Metastatic Pancreatic Carcinoma in the Ovary (tissue), 1 donor: ENCODE measurements around a stretch of chr7.

GRCh38 chr7:50656630-50656988 is 91.4 kb upstream of the DDC start:
- PRO-cap, result no peak

DNA sequence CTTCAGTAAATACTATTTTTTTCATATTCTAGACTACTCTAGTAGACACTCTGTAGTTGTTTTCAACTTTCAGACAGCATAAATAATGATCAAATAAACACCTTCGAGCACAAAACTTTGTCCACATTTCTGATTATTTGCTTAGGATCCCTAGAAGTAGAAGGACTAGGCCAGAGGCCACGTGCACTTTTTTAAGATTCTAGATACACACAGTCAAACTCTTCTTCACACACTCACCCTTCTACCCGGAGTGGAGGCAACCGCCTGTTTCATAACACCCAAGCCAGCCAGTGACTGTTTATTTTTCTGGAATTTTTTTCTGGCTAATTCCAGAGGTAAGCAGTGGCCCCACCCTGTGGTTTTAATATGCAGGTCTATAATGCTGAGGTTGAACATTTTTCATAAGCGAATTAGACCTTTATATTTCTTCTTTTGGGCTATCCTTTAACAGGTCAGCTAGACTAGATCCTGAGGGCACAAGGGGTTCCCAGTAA is 76.4 kb downstream of the GRB10 start:
- PRO-cap, result no peak

DNA sequence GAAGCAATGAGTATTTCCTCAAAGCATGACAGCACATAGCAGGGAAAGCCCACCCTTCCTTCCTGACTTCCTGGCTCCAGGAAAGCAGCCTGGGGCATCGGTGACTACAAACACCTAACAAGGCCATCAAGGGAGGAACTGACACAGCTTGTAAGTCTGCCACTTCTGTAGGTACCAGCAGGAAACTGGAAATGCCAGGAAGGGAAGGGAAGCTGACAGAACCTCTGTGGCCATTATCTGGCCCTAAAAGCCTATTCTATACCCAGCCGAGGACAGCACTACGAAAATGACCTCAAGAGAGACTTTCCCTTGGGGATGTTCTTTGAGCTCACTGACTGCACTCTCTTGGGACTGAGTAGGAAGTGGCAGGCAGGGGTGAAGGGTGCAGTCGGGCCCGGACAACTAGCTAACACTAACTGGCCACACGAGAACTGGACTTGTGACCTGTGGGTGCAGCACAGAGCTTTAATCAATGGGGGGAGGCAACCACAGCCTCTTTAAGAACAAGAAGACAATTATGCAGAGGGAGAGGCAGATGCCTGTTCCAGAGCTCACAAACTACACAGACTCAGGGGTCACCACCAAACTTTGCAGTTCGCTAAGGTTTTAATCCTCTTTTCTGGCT is 52.0 kb downstream of the GRB10 start:
- PRO-cap, result no peak

DNA sequence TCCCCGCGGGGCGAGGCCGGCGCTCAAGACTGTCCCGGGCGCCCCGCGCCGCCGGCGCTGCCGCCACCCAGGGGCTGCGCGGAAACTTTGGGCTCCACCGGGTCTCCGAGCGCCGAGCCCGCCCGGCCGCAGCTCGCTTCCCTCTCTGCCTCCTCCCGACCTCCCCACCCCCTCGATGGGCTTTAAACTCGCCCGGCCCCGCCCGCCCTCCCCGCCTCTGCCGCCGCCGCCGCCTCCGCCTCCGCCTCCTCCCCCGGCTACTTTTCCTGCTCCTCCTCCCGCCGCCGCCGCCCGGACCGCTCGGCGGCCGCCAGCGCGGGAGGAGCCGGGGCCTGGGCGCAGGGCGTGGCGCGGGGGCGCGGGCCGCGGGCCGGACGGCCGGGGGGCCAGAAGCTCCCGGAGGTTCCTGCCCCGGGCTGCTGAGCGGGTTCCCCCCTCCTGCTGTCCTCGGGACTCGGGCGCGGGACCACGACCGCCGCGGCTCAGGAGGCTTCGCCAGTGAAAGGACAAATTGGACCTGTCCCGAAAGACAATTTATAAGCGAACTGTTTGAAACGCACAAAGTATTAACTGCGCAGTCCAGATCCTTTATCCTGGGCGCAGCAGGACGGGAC is 10.7 kb upstream of the GRB10 start:
- PRO-cap, result bidirectional peak, plus-strand start at position 284 of the sequence, minus-strand start at position 157 of the sequence

DNA sequence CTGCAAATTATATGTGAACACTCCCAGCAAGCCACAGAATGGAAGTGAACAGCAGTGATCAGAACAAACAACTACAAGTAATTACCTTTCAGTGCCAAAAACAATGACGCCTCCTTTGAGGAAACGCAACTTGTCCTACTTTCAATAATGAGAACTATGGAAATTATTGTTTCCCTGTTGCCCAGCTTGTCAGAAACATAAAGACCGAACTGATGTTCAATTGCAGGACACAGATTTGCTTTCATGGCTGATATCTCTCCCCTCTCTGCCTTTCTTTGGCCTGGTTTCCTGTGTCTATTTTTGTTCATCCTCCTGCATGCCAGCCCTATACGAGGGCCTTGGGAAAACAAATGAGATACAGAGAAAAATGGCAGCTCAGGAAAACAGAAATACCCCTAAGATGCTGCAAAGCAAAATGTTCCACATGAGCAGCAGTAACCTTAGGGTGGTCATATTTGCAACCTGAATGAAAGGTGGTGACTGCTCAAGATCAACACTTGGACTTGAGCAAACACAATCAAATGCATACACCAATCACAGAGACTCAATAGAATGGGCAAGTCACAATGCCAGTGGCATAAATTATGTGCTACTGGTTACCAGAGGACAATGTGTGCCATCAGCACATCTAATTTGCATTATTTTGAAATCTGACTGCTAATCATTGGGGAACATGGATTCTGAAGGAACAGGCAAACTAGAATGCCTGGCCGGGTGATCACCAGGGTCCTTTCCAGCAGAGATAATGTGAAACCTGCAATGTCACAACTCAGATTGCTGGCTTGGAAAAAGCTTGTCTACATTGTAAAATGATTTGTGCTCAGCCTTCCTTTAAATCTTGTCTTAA is 26.7 kb downstream of the COBL start:
- PRO-cap, result no peak

- PRO-cap, result no peak
These were observed 27.7 kb upstream of the COBL start for GRCh38 chr7:51344259-51344828.

GRCh38 chr7:52018097-52018694 is 701.6 kb upstream of the COBL start:
- PRO-cap, result no peak

- PRO-cap, result unidirectional peak, plus-strand start at chr7:52935990
These were observed 99.7 kb upstream of the POM121L12 start for GRCh38 chr7:52935773-52936133.

GRCh38 chr7:53218812-53219592 is 183.6 kb downstream of the POM121L12 start:
- PRO-cap, result no peak

DNA sequence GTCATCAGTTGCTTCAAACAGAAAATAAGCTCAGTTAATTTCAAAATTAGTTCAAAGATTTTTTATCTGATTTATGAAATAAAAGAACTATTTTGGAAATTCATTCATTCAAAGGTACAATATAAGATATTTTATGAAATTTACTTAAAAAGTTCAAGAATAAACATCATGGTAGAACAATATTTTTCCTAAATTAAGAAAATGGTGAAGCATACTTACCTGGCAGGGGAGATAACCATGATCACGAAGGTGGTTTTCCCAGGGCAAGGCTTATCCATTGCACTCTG is 330.4 kb downstream of the POM121L12 start:
- PRO-cap, result no peak

- PRO-cap, result no peak
These were observed 52.8 kb upstream of the SEC61G start for GRCh38 chr7:54811799-54812294.

- PRO-cap, result no peak
These were observed 51.6 kb upstream of the EGFR start for GRCh38 chr7:54967203-54967655.

GRCh38 chr7:55019790-55020147 is 952 bp downstream of the EGFR start:
- PRO-cap, result no peak

DNA sequence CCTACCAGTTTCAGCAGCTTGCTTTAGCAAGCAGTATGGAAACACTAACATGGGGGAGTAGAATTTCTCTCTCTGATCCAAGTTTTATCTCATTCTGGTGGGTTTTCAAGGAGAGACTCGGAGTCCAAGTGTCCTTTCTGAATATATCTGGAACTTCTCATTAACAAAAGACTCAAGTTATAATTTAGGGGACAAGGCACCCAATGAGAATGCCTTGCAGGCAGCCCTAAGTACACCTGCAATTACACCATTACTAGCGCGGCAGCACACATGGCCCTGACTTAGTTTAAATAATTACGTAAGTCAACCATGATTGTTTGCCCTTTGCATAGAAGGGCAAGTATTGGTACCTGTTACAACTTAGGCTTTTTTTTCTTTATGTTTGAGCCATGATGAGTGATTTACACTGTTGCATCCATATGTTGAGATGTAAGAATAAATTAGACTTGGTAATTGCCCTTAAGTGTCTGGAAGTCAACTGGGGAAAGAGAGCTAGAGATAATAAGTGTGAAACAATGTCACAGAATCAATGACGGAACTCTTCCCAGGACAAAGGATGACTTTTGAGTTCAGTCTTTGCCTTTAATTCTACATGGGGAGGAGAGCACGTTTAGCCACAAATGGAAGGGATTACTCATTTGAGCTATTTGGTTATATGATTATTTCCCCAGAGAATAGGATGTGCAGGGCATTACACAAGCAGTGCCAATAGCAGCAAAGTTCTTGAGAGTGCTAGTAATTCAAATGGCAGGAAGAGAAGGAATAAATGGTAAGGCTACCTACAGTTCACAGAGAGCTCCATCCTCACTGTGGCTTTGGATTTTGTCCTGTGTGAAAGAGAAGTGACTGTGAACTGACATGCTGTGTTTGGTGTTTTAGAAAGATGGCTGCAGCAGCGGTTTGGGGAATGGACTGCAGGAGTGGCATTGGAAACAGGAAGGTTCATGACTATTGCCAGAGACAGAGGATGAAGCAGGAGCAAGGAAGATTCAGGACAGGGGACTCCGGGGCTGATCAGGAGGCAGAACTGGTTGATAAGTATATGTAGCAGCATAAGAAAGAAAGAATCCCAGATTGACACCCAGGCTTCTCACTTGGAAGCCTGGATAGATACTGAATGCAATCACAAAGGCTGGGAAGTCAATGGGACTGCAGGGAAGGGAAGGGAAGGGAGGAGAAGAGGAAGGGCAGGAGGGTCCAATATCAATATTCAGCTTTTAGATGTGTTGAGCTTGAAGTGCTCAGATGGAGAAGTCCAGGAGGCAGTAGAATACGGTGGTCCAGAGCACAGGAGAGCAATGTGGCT is 6.0 kb downstream of the EGFR start:
- PRO-cap, result no peak

- PRO-cap, result unidirectional peak, plus-strand start at chr7:55046851
These were observed 27.7 kb downstream of the EGFR start for GRCh38 chr7:55046175-55047284.

GRCh38 chr7:55060964-55061447 is 42.2 kb downstream of the EGFR start:
- PRO-cap, result no peak

- PRO-cap, result no peak
These were observed 114.2 kb downstream of the EGFR start for GRCh38 chr7:55132812-55133585.

- PRO-cap, result no peak
These were observed 128.0 kb downstream of the EGFR start for GRCh38 chr7:55146773-55147250.

DNA sequence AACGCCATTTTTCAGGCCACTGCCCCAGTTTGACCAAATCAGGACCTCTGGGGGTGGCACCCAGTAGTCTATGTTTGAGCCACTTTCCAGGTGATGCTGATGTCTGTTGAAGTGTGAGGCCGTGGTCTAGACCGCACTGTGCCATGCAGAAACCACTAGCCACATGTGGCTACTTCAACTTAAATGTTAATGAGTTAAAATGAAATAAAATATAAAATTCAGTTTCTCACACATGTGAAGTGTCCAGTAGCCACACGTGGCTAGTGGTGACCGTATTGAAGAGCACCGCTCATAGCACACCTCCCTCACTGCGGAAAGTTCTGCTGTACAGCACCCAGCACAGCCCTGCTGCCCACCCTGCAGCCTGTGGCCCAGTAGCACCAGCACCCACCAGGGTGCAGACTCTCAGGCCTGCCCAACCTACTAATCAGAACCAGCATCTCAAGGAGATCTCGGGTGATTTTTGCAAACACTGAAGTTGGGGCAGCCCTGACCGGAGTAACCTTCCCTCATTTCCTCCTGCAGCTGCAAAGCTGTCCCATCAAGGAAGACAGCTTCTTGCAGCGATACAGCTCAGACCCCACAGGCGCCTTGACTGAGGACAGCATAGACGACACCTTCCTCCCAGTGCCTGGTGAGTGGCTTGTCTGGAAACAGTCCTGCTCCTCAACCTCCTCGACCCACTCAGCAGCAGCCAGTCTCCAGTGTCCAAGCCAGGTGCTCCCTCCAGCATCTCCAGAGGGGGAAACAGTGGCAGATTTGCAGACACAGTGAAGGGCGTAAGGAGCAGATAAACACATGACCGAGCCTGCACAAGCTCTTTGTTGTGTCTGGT is 162.9 kb upstream of the LANCL2 start:
- PRO-cap, result no peak

DNA sequence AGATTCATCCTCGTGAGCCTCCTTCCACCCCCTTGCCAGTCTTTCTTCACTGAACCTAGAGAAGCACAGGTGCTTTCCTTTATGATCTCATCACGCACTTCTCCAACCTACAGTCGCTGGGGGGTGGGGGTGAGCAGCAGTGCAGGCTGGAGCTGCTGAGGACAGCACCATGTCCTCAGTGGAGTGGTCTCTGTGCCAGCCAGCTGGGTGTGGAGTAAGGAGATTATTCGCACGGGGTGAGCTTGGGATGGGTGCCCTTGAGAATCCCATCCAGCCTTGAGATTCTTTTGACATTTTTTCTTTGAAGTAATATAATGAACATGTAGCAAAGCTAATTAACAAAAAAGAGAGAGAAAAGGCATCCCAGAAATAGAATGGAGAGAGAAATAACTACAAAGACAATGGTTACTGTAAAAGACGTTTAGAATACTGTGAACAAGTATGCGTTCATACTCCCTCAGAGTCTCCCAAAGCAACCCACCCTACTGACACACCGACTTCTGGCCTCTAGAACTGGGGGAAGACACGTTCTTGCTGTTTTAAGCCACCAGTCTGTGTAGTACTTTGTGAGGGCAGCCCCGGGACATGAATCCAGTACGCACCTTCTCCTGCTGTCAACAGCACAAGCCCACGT is 87.9 kb downstream of the VOPP1 start:
- PRO-cap, result no peak